Lung (tissue), 4 donors: ENCODE results near the gene UBASH3B.

DNA sequence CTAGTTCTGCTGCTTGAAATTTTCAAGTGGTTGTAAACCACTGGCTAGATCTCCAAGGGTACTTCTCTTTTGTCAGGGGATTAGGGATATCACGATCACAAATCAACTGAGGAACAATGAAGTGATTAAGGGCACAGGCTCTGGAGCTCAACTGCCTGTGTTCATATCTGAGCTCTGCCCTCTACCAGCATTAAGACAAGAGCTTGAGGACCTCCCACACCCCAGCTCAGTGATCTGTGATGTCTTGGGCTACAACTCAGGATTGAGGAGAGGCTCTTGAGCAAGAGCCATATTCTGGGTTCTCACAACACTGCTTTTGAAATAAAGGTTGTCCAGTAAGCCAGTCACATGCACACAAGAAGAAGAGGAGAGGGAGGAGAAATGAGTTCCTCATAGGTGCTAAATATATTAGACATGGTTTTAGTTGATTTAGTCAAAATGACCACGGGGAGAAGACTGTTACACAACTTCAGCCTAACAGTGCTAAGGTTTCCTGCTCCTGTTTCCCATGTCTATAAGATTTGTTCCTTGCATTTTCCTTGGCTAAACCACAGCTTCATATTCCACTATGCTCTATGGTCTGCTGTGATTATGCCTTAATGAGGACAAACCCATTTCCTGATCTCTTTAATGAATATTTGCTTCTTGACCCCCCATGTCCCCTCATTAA is 15.9 kb upstream of the SORL1 start:
- PRO-cap, result no peak
- RAMPAGE, long total RNA, result no peak
- RRBS, result no CpG with 5 or more reads among the region's 2 CpGs

DNA sequence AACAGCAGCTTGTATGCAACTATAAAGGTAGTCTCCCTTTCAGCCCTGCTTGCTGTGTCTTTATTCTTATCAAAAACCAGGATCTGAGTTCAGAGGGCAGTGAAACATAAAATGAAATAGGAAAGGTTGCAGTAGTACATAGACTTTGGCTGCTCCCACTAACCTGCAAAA is 1.1 kb upstream of the SORL1 start:
- PRO-cap, result no peak
- RAMPAGE, long total RNA, result no peak

DNA sequence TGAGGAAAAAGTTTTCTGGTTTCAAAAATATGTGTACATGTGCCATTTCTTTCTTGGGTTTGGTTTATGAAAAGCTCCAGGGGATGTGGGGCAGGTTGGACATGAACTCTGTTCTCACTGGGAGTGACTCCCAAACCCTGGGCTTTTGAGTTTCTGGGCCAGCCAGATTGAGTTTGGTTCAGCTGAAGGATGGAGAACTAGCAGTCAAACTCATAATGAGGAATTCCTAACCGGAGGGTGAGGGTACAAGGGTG is 2.2 kb downstream of the SORL1 start:
- PRO-cap, result no peak
- RAMPAGE, long total RNA, result no peak
- RRBS, result no CpG with 5 or more reads among the region's 1 CpG

- PRO-cap, result no peak
- RAMPAGE, long total RNA, result no peak
- RRBS, result no CpG with 5 or more reads among the region's 11 CpGs
Observed at GRCh38 chr11:121460745-121461835, 9.0 kb downstream of the SORL1 start.

GRCh38 chr11:121463275-121463530 is 11.1 kb downstream of the SORL1 start:
- PRO-cap, result no peak
- RAMPAGE, long total RNA, result no peak
- RRBS, result no CpG with 5 or more reads among the region's 2 CpGs

DNA sequence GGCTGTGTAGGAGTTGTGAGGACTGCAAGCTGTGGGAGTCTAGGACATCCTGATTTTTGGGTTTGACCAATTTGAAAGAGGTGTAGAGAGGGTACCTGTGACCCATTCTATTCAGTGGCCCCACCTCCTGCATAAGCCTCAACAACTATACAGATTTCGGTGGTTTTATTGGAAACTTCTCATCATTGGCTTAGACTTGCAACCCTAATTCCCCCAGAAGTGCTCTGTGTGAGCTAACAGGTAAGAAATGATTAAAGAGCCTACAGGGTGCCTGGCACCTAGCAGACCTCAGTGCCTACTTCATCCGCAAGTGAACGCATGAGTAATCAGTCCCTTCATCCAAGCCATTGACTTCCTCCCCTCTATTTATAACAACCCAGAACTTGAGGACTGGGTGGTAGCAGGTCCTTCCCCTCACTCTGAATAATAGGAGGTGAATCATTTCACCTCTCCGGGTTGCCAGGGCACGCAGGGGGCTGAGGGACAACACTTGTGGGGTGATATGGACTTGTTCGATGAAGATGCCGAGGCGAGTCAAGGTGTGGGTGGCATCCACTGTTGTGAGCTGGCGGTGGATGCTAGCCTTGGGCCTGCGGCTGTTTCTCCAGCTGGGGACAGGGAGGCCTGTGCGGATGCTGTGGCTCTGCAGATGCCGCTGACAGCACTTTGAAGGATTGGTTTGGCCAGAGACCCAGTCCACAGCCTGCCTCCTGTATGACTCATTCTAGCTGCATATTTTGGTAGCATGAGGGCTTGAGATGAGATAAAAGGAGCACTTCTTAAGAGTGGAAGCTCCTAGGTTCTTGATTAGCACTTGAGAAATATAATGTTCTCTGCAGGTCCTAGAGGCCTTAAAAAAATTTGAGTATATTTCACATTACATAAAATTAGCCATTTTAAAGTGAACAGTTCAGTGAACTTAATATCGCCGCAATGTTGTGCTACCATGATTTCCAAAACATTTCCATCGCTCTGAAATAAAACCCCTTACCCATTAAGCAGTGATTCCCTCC is 12.3 kb downstream of the SORL1 start:
- PRO-cap, result no peak
- RAMPAGE, long total RNA, result no peak
- RRBS, result no CpG with 5 or more reads among the region's 15 CpGs

DNA sequence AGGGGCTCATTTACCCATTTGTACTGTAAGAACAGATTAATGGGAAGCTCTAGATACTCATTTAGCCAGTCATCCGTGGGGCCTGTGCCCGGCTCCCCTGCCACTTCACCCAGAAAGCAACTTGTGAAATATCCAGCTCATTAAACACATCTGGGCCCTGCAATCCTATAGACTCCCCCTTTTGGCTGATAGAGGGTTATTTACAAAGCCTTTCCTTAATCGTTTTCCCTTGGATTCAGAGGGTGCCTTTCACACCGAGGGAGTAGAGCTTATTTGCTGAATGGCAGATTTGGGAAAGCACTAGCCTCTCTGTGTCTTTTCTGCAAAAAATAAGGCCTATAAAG is 119.4 kb downstream of the SORL1 start:
- PRO-cap, result no peak
- RAMPAGE, long total RNA, result no peak
- RRBS, result no CpG with 5 or more reads among the region's 4 CpGs

- PRO-cap, result no peak
- RAMPAGE, long total RNA, result no peak
- RRBS, result no CpG with 5 or more reads among the region's 23 CpGs
Observed at GRCh38 chr11:121595403-121596089, 143.4 kb downstream of the SORL1 start.

GRCh38 chr11:121620163-121620556 is 168.0 kb downstream of the SORL1 start:
- PRO-cap, result no peak
- RAMPAGE, long total RNA, result no peak
- RRBS, result no CpG with 5 or more reads among the region's 1 CpG

DNA sequence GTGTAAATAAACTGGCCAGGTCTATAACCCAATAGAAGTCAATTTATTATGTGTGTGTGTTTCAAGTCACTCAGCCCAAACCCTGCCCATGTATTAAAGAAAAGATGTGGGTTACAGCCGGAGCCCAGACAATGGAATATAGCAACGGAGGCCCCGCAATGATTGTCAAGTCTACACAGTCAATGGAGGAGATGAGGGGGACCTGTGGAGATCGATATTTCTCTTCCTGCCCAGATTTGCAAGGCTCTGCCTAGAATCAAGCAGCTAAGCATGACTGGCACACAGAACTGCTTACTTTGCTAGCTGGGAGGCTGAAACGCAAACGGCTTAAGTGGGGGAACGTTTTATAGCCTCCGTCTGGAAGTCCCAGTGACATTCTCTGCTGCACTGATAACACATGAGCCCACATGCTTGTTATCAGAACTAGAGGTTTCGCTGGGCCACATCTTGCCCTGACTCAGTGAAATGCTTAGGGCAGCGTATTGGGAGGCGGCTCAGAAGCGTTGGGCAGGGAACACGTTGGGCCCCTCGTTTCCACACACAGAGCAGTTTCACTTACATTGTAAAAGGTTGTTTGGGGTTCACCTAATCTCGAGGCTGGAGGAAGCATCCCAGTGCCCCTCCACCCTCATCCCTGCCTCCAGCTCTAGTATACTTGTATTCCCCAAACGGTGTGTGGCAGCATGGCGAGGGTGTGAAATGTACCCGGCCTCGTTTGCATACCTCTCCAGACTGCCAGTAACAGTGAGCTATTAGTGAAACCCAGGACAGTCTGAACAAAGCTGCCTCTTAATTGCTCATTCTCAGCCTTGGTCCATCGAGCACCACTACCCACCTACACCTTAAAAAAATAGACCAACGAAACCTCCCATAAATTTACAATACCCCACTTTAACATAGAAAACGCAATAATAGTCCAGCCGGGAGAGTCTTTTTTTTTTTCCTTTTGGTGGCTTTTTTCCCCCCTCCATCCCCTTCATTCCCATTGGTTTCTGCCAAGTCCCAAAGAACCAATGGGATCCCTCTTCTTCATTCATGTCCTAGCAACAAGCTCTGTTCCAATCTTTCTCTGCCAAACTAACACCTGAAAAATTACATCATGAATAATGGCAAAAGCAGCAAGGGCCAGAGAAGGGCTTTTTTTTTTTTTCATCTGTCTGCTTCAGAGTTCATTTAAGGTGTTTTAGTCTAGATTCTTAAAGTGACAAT is 219.3 kb downstream of the SORL1 start:
- PRO-cap, result no peak
- RAMPAGE, long total RNA, result no peak
- RRBS, result no CpG with 5 or more reads among the region's 23 CpGs

DNA sequence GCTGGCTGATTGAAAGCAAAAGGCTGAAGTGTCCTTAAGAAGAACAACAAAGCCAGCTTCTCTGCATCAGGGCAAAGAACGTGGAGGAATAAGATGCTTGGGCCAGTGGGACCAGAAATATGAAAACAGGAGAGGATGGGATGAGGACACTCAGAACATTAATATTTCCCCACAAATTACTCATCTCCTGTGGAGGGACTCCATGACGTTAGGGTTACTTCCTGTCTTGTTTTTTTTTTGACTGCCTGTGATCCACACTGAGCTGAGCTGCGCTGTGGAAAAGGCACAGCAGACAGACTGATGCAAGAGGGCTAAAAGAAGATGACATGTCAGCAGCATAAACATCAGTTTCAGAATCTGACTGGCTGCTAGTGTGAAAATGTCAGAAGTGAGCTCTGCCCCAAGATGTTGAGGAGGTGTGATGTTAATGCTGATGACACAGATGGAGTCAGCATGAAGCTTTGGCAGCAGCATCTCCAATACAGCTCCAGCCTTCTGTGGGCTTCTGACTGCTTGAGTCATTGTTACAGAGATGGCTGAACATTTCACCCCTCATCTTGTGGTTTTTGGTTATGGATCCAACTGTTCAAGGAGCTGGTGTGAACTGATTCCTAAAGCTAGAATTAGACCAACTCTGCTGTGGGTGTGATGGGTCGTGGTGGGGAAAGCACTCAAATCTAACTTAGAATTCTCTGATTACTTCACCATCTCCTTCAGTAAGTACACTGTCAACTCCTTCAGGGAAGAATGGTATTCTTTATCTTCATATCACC is 286.8 kb downstream of the BLID start:
- PRO-cap, result no peak
- RAMPAGE, long total RNA, result no peak
- RRBS, result no CpG with 5 or more reads among the region's 4 CpGs

GRCh38 chr11:121887597-121888020 is 228.4 kb downstream of the BLID start:
- PRO-cap, result no peak
- RAMPAGE, long total RNA, result no peak
- RRBS, result no CpG with 5 or more reads among the region's 2 CpGs

- PRO-cap, result no peak
- RAMPAGE, long total RNA, result no peak
- RRBS, result no CpG with 5 or more reads among the region's 2 CpGs
Observed at GRCh38 chr11:122047098-122047304, 69.0 kb downstream of the BLID start.

DNA sequence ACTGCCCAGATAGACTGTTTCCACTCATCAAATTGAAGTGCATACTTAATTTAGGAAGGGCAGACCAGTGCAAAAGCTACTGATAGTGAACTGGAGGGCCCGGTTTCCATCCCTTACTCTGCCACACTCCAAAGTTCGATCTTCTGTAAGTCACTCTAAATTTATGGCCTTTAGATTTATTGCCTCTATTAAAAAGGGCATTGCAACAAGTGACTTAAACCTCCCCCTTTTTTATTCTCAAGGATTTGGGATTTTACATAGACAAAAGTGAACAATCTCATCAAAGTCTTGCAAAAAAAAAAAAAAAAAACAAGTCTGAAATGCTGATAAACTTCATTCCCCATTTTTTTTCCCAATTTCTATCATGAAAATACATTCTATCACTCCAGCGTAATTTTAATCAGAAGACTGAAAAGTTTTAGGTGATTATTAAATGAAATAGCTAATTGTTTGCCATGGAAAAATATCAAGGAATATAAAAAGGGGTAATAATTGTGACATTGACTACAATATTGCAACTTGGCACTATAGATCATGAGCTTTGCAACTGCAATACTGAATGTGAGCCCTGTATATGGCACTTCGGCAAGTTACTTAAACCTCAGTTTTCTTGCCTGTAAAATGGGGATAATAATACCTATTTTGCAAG is 26.0 kb downstream of the BLID start:
- PRO-cap, result no peak
- RAMPAGE, long total RNA, result no peak
- RRBS, result no CpG with 5 or more reads among the region's 4 CpGs

DNA sequence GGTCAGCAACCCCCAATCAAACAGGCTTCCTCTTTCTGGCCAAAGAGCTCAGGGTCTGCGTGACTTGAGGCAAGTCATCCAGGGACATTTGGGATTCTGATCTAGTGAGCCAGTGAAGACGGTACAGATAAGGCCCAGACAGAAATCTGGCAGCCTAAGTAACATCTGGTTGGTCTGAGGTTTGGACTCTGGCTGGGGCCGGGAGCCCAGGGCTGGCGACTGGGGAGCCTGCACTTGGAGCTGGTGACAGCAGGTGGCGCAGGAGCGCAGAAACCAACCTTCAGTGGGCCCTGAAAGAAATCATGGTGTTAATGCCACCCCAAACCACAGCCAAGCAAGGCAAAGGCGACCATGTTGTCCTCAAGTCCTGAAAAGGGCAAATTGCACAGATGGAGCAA is 99.3 kb upstream of the BLID start:
- PRO-cap, result no peak
- RAMPAGE, long total RNA, result no peak
- RRBS, result no CpG with 5 or more reads among the region's 7 CpGs

DNA sequence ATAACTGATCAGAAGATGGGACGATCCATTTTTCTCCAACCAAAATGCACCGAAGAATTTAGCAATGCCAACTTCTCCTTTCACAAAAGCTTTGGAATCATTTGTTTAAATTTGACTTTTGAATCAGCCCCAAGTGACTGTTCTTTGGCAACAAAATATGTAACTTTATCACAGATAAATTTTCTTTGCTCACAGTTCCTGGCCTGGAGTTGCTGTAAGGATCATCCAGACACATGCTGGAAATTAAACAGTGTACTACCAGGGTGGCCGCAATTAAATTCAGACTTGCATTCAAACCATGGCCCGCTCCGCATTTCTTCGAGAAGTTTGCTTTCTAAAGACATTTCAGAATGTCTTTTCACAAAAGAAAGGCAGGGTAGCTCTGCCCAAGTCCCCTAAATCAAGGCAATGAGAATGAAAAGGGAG is 189.4 kb upstream of the BLID start:
- PRO-cap, result no peak
- RAMPAGE, long total RNA, result no peak
- RRBS, result no CpG with 5 or more reads among the region's 6 CpGs

- PRO-cap, result no peak
- RAMPAGE, long total RNA, result no peak
- RRBS, result no CpG with 5 or more reads among the region's 22 CpGs
Observed at GRCh38 chr11:122309157-122310208, 193.5 kb upstream of the BLID start.

DNA sequence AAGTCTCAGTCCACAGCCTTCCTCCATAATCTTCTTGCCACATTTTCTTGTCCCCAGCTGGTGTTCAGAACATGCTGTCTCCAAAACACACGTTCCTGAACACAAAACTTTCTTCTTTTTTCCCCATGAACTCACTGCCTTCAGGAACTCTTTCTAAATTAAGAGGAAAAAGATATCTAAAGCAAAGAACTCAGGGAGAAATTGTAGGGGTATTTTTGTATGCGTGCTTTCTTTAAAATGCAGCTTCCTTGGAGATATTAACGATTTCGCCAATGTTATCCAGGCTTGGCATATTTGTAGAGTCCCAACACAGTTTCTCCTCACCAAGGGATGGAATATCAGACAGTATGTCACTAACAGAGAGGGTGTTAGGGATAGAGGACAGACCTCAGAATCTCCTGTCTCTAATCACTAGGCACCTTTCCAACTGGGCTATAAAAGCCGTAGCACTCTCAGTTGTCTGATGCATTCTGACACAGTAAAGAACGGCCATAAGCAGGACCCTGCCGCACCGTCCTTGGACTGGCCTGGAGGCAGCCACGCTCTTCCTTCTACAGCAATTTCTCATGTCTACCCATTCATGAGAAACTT is 232.9 kb upstream of the BLID start:
- PRO-cap, result no peak
- RAMPAGE, long total RNA, result no peak
- RRBS, result no CpG with 5 or more reads among the region's 9 CpGs

DNA sequence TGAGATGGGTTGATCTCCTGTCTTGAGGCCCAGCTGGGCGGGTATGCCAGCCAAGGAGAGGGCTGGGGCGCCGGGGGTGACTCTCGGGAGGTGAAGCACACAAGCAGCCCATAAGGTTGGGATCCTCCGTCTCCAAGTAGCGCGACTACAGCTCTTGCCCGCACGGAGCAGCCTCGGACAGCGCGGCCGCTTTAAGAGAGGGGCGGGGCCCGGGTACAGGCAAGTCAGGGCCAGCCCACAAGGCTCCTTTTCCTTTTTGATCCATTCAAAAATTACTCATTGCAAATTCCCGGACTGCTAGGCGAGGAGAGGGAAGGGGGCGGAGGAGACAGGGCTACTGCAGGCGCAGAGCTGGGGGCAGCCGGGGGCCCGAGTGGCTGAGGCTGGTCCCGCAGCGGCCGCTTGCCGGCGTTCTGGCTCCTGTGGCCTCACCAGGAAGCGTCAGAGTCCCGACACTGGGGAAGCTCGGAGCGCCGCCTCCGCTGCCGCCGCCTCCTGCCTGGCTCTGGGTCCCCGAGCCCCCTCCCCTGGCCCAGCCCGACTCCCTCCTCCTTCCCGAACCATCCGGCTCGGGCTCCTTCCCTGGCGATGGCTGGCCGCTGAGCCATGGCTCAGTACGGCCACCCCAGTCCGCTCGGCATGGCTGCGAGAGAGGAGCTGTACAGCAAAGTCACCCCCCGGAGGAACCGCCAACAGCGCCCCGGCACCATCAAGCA is at the start of gene UBASH3B:
Gene UBASH3B (plus strand): TSS at position 279 of the 716 bp plus-strand sequence.
- PRO-cap, result unidirectional peak, plus-strand start at position 279 of the sequence
- RAMPAGE, long total RNA, result no peak
- RRBS, result 1% methylated on average over 18 of the region's 49 CpGs

- PRO-cap, result no peak
- RAMPAGE, long total RNA, result no peak
- RRBS, result no CpG with 5 or more reads among the region's 17 CpGs
Observed at GRCh38 chr11:122690773-122691859, 35.6 kb downstream of the UBASH3B start.